ENCODE measurements around a stretch of chr12.

GRCh38 chr12:114685397-114685829, 1.4 kb upstream of the TBX3 start:
- RRBS, result 62% methylated on average over 7 of the region's 24 CpGs

GRCh38 chr12:114685862-114686368, 1.9 kb upstream of the TBX3 start:
- RRBS, result no CpG with 5 or more reads among the region's 20 CpGs

DNA sequence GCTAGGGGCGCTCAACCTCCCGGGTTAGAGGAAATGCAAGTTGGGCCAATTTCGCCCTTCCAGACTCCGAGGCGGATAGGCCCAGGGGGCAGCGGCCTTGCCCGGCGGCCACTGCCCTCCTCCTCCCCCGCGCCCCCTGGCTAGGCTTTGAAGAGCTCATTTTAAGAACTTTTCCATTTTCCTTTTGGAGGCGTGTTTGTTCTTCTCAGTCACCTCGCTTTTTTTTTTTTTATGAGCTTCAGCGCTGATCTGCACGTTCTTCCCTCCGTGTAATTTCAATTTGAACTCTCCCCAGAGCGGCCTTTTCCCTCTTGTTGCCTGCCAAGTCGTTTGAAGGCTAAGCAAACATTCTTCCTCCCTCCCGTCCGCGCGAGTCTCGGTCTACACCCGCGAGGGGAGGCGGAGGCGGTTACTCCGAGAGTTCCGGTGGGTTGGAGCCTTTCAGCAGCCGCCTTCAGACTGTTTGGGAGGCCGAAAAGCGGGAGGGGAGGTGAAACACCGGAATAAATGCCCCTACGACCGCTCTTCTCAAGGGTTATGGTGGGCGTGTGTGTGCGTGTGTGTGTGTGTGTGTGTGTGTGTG, 52.6 kb upstream of the TBX3 start:
- RRBS, result 32% methylated on average over 11 of the region's 36 CpGs

DNA sequence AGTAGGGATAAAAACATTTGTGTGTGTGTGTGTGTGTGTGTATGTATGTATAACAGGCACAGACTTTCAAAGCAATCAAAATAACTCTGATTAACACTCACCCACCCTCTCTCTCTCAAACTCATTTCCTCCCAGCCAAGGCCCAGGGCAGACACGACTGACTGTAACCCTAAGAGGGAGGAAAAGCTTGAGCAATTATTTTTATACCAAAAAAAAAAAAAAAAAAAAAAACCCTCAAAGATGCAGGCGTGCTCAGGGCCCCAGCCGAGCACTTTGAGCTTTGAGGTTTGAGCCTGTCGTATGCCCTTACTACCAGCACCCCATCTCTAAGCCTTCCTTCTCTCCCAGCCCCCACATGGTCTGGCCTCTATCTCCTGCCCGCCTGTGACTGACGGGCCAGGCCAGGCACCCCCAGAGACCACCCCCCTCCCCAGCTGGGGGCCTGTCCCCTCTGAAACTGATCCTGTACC, 62.8 kb upstream of the TBX3 start:
- RRBS, result no CpG with 5 or more reads among the region's 6 CpGs

DNA sequence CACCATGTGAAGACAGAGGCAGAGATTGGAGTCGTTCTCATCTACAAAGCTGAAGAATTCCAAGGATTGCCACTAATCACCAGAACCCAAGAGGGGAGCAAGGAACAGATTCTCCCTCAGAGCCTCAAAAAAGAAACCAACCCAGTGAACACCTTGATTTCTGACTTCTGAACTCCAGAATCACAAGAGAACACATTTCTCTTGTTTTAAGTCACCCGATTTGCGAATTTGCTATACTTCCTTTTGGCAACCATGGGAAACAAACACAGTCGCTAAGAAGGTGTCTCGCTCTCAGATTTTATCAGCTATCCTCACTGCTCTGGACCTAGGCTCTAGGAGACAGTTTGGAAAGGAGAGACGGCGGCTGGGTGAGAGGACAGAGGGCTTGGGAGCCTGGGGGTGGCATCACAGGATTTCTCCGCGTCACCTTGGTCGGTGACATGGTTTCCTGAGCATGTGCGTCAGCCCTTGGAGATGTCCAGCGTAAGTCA, 90.0 kb upstream of the TBX3 start:
- RRBS, result no CpG with 5 or more reads among the region's 12 CpGs

GRCh38 chr12:114826297-114826731, 142.3 kb upstream of the TBX3 start:
- RRBS, result no CpG with 5 or more reads among the region's 5 CpGs

GRCh38 chr12:115095078-115095592, 411.2 kb upstream of the TBX3 start:
- RRBS, result no CpG with 5 or more reads among the region's 7 CpGs

GRCh38 chr12:115398120-115399070, 714.4 kb upstream of the TBX3 start:
- RRBS, result no CpG with 5 or more reads among the region's 9 CpGs

- RRBS, result no CpG with 5 or more reads among the region's 1 CpG
Measured at GRCh38 chr12:115872213-115872612, 405.3 kb downstream of the MED13L start.

GRCh38 chr12:115959597-115960527, 317.6 kb downstream of the MED13L start:
- RRBS, result no CpG with 5 or more reads among the region's 3 CpGs

DNA sequence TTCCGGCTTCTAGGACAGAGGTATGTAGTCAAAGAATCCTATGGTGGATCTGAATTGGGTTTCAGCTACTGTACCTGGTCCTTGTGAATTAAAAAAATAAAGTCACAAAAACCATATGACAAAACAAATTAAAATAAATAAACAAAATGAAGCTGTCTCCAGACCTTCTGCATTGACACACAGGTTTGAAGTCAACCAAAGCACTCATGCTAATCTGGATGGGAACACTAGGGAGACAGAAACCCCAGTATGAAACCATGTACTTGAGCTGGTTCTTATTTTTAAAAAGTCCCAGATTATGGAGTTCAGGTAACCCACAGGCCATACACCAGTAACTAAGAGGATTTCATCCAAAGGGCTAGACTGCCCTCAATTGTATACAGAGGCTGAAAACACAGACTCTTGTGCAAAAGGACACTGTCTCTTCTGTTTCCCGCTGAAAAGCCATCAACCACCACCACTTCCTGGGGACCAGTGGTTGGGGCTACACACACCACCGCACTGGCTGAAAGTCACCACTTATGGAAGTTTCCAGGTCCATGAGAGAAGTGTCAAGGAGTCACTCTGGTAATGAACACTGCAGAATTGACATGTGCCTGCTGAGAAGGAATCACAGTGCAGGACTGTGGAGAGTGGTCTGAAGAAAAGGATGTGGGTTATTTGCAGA, 316.8 kb downstream of the MED13L start:
- RRBS, result no CpG with 5 or more reads among the region's 3 CpGs

DNA sequence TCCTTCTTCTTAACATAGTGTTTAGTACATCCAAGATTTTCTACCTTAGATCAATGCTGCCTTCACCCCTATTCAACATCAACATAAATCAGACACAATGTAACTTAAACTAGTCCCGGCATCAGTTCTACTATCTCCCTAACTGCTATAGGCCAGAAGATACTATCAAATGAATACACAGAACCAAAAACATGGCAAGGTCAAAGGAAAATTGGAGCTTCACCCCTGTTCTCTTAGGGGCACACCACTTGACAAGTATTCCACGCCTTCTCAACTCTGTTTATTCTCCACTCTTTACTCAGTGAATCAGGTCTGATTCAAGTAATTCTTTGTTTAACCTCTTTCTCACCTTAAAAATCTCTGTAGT, 249.0 kb downstream of the MED13L start:
- RRBS, result no CpG with 5 or more reads among the region's 2 CpGs

GRCh38 chr12:116144298-116144628, 133.2 kb downstream of the MED13L start:
- RRBS, result no CpG with 5 or more reads among the region's 1 CpG

DNA sequence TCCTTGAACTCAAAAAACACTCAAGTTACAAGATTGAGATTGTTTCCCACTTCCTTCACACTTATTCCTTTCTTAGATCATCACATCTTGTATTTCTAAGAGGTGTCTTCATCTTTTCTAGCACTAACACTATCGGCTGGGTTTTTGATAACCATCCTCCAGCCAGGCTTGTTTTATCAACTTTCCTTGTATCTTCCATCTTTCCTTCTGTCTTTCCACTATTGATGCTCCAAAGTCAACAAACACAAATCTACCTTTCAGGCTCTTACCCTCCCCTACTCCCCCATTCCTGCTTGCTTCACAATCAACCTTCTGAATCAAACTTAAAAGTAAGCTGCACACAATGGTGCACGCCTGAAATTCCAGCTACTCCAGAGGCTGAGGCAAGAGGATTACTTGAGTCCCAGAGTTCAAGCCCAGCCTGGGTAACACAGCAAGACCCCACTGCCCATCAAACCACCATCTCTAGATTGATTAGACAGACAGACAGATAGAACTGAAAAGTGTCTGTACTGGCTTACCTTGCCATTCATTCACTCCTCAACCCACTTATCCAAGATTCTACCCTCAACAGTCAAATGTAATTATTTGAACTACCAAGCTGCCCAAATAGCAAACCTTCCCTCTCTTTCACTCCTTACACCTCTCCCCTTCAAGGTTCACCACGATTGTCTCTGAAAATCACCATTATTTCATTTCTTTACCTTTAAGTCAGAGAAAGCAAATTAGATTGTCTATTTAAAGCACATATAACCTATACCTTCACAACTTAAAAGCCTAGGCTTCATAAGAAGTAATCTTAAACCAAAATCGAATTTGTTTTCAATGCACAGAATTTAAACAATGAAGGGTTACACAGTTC, 12.7 kb downstream of the MED13L start:
- RRBS, result no CpG with 5 or more reads among the region's 4 CpGs

DNA sequence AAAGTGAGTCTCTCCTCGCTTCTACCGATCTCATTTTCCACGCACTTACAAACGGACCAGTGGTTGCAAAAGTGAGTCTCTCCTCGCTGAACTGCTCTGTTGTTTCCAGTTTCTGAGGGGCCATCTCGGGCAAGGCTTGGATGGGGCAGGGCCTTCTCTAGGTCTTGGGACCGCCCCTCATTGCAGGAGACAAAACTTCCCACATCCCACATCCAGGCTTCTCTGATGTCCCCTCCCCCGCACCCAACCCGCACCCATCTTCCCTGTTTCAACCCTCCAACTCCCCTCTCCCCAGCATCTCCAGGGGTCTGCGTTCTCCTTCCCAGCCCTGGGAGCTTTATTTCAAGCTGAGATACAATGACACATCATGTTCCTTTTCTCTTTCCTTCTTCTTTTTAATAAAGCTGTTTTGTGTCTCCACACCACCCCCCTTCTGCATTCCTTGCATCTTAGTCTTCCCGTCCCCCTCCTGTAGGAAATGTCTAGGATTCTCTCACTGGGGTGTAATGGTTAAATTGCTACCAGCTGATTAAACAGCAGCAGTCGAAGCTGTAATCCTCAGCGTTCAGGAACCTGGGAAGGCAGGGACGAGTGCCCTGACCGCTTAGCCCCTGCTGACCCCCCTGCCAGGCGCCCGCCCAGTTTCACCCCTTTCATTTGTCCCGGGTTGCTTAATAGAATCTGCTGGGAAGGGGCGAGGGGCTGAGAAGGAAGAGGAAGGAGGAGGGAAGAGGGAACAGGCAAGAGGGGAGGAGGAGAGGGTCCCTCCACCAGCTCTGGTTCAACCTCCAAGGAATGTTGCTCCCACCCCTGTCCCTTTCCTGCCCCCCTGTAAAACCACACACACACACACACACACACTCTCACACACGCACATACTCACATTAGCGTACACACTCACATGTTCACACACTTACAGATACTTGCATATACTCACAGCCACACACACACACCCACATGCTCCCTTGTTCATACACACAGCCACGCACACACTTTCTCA, 104.4 kb upstream of the MED13L start:
- RRBS, result no CpG with 5 or more reads among the region's 22 CpGs

DNA sequence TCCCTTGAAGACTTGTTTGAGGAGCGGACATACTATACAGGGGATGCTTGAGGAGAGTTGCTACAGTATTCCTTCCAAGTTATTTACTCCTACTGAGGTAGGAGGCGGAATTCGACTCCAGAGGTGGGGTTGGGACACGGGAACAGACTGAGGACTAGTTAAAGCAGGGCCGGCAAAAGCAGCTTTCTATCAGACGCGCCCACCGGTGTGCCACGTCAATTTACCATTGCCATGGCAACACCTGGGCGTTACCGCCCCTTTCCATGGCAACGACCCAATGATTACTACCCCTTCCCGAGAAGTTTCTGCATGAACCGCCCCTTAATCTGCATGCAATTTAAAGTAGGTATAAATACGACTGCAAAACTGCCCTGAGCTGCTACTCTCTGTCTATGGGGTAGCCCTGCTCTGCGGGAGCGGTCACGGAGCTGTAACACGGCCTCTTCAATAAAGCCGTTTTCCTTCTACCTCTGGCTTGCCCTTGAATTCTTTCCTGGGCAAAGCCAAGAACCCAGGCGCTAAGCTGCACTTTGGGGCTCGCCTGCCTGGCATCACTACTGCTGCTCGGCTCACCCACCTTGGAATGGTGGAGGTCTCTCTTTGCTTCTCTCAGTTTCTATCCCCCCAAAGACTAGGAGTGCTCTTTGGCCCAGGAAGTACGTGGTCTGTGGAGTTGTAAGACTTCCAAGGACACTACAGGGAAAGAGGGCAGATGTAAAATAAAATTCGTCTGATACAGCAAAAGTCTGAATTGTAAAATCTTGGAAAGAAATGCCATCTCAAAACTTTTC, 52.8 kb upstream of the MAP1LC3B2 start:
- RRBS, result no CpG with 5 or more reads among the region's 25 CpGs

GRCh38 chr12:116528932-116529504, 30.2 kb upstream of the MAP1LC3B2 start:
- RRBS, result no CpG with 5 or more reads among the region's 9 CpGs

DNA sequence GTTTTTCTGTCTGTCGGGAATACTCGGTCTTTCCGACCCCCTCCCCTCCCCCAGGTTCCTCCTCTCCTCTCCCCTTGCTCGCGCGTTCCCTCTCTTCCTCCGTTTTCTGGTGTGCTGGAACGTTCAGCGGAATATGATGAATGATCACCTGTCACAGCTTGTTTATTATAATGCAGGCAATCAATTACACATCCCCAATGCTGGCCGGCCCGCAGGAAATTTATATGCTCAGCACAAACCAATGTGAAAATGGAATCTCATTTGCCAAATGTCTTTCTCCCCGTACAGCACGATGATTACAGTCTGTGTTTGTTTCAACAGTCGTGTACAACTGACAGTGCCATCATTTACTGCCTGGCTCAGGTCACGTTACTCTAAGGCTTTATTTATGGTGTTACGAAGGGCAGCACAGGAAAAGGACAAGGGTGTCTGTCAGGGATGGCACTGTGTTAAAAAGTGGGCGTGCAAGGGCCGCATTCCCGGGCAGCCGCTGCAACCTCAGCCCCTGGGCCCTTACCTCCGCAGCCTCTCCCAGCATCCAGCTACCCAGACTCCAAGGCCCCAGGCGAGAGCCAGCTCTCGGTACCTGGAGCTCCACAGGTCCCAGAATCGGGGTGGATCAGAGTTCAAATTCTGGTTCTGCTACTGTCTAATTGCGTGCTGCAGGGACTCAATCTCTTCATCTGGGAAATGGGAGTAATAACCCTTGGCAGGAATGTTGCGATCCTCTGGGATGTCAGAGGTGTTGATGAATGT, 24.6 kb upstream of the MAP1LC3B2 start:
- RRBS, result no CpG with 5 or more reads among the region's 26 CpGs

DNA sequence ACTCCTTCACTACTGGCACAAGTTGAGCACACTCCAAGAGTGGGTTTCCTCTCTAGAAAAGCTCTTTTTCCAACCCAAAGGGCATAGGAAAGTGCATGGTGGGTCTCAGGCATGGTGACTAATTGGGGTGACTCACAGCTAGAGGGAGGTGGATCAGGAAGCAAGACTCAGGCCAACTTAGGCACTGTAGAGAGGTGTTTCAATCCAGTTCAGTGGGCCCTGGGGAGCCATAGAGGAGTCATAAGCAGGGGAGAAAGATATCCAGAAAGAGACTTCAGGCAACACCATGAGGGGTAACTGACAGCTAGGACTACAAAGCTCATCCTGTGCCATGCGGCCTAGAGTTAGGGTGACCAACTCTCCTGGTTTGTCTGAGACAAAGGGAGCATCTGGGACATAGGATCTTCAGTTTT, 42.4 kb downstream of the MAP1LC3B2 start:
- RRBS, result no CpG with 5 or more reads among the region's 1 CpG

GRCh38 chr12:117053806-117054217, 45.4 kb downstream of the TESC start:
- RRBS, result 65% methylated on average over 3 of the region's 8 CpGs